Heart (tissue), 3 donors: ENCODE measurements around a stretch of chr2.

GRCh38 chr2:232748877-232749287, 27.5 kb downstream of the KCNJ13 start:
- RAMPAGE, long total RNA, 2 experiments, result no peak in any of the 2 experiments

DNA sequence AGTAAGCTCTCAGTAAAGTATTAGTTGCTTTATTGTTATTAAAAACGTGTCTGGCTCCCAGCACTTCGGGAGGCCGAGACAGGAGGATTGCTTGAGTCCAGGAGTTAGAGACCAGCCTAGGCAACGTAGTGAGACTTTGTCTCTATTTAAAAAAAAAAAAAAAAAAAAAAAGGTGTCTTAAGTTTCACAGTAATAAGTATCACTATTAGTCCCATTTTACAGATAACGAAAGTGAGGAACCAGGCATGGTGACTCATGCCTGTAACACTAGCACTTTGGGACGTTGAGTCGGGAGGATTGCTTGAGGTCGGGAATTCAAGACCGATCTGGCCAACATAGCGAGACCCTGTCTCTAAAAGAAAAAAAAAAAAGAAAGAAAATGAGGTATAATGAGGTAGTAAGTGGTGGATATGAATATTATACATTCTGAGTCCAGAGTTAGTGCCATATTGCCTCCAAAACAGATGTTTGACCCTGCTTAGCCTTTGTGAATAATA, 2.6 kb downstream of the KCNJ13 start:
- RAMPAGE, long total RNA, 2 experiments, result no peak in any of the 2 experiments

- RAMPAGE, long total RNA, 2 experiments, result no peak in any of the 2 experiments
Observed at GRCh38 chr2:232812199-232812676, 35.9 kb upstream of the KCNJ13 start.

- RAMPAGE, long total RNA, 2 experiments, result no peak in any of the 2 experiments
Observed at GRCh38 chr2:232875915-232876289, 5.8 kb downstream of the SNORC start.

GRCh38 chr2:232876290-232877045, 6.4 kb downstream of the SNORC start:
- RAMPAGE, long total RNA, 2 experiments, result no peak in any of the 2 experiments

GRCh38 chr2:232899070-232899581, 29.1 kb downstream of the SNORC start:
- RAMPAGE, long total RNA, 2 experiments, result no peak in any of the 2 experiments

GRCh38 chr2:232928057-232928622, 58.1 kb downstream of the SNORC start:
- RAMPAGE, long total RNA, 2 experiments, result no peak in any of the 2 experiments

DNA sequence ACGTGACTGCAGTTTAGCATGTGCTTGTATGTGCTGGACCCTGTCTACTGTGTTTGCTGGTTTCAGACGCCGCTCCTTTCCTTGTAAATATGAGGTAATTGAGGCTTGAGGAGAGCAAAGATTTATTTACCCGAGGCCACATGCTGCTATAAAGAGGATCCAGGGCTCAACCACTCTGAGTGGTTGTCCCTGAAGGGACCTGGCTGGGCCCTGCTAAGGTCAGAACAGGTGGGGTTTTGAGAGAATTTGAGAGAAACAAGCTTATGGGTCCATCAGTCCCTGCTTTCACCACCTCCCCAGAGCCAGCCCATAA, 57.1 kb downstream of the NGEF start:
- RAMPAGE, long total RNA, 2 experiments, result no peak in any of the 2 experiments

DNA sequence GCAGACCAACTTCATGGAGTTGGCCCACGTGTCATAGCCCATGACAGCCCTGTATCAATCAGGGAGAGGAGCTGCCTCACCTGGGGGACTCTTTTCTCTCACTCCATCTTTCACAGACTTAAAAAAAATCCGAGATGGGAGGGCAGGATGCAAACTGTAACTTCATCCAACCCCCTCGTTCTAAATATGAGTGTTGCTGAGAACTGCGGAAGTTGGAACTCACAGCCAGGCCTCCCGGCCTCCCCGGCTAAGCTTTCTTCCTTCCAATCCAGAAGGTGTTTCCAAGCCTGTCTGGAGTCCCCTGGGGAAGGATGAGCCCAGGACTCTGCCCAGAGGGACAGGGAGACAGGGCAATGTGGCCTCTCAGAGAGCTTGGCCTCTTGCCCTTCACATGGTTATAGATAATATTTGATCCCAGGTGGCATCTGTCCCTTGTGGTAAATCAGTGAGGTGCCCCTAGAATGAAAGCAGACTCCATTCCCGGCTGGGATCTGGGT, 22.5 kb downstream of the INPP5D start:
- RAMPAGE, long total RNA, 2 experiments, result no peak in any of the 2 experiments

GRCh38 chr2:233088913-233089360, 28.8 kb downstream of the INPP5D start:
- RAMPAGE, long total RNA, 2 experiments, result no peak in any of the 2 experiments

DNA sequence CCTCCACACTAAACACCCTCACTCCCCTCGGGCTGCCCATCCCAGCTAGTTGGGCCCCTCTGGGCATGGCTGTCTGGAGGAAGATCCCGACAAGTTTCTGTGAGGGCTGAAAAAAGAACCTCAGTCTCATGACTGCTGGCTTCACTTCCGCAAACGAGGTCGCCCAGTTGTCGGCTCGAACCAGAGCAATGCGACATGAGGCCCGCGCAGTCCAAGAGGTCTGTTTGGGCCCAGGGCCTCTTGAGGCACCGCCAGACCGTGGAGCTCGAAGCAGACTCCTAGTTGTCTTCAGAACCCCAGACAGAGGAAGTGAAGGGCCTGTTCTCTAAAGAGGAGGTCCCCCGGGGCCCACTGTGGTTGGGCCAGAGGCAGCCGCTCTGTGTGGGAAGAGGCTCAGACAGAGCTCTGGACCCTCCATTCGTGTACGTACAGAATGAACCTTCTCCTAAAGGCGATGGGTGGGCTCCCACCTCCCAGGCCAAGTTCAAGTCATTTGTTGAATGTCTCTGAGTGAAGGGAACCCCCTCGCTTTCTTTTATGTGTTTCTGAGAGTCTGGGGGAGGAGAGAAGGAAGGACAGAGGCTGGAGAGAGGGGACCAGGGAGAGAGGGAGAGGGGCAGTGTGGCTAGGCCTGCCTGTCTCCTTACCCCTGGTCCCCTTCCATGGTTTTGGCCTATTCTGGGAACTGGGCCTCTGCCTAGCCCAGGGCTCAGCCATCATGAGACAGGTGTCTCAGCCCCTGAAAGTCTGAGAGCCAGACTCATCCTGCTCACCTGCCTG, 64.7 kb downstream of the INPP5D start:
- RAMPAGE, long total RNA, 2 experiments, result no peak in any of the 2 experiments

- RAMPAGE, long total RNA, 2 experiments, result no peak in any of the 2 experiments
Observed at GRCh38 chr2:233153608-233154263, 93.6 kb downstream of the INPP5D start.

- RAMPAGE, long total RNA, 2 experiments, result no peak in any of the 2 experiments
Observed at GRCh38 chr2:233164315-233165007, 87.0 kb upstream of the ATG16L1 start.

- RAMPAGE, long total RNA, 2 experiments, result no peak in any of the 2 experiments
Observed at GRCh38 chr2:233191304-233192019, 60.0 kb upstream of the ATG16L1 start.

DNA sequence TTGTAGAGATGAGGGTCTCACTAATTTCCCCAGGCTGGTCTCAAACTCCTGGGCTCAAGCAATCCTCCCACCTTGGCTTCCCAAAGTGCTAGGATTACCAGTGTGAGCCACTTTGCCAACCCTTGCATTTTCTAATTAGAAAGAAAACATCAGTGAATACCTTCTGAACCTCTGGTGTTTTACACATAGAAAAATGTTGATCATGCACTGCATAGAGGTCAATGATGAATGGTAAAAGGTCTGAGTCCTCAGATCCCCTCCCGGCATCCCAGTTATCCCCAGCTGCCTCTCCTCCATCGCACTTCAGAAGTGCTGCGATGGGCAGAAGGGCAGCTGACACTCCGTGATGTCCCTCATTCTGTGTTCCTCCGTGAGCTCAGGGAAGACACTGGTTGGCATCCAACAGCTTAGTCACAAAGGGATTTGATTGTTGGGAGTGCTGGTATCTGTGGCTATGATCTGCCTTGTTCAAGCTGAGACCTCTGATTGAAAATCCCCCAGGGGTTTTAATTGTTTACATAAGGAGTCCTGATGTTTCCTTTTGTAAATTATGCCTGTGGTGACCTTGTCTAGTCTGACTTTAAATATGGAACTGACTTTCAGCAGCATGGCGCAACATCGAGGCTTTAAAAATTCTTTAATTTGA, 19.0 kb upstream of the SAG start:
- RAMPAGE, long total RNA, 2 experiments, result no peak in any of the 2 experiments

GRCh38 chr2:233356486-233357393, 2.4 kb downstream of the DGKD start:
- RAMPAGE, long total RNA, 2 experiments, result no peak in any of the 2 experiments

DNA sequence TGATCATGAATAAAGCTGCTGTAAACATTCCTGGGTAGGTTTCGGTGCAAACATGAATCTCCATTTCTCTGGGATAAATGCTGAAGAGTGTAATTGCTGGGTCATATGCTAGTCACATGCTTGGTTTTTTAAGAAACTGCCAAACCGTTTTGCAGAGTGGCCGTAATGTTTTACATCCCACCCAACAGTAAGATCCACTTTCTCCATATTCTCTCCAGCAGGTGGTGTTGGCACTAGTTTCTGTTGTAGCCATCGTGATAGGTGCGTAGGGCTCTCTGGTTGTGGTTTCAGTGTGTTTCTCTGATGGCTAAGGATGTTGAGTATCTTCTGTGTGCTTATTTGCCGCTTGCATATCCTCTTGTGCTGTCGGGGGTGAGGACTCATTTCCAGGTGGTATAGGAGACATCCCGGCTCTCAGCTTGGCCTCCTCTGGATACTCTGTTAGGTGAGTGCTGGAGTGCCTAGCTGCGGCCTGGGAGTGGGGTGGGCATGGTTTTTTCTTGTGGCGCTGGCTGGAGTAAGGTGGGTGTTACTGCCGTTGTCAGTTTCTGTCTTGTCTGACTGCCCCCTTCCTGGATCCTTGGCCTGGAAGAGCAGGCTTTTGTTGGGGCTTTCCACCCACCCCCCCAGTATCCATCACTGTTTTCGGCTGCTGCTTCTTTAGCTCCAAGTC, 69.0 kb downstream of the DGKD start:
- RAMPAGE, long total RNA, 2 experiments, result no peak in any of the 2 experiments

DNA sequence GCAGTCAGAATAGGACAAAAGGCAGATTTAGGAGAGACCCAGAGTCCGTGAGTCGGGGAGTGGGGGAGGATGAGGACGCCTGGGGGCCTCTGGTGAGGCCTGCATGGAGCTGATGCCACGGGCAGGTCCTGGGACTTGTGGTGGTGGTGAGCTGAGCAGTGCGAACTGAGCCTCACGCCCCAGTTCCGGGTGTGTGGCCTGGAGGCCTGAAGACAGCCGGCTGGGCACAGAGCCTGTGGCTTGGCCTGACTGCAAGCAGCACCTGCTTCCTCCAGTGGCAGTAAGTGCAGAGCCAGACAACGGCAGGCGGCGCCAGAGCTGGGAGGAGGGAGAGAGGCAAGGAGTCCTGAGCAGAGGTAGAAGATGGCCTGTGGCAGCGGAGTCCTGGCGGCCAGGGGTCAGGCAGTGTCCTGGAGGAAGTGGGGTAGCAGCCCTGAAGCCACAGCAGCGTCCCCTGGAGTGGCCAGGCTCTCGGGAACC, 86.2 kb downstream of the USP40 start:
- RAMPAGE, long total RNA, 2 experiments, result no peak in any of the 2 experiments

- RAMPAGE, long total RNA, 2 experiments, result no peak in any of the 2 experiments
Observed at GRCh38 chr2:233693031-233693492, 372 bp downstream of the UGT1A6 start.

DNA sequence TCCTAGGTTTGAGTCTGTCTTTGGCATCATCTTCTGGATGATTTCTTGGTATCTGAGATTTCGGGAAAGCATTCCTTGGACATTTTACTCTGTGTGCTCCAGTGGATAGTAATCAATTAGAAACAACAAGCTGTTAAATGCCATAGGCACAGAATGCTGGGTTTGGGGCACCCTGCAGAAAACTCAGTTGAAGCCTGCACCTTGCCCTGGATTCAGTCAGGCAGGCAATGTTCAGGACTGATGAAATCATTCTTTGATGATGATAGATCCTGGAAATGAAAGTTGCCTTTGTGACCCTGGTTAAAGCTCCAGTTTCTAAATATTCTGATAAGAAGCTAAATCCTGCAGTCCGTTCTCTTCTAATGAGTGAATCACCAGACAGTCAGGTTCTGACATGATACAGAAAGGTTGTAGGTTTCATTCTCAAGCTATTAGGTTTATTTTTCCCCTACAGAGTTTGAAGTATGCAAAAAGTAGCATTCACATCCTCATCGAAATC, 1.3 kb downstream of the UGT1A1 start:
- RAMPAGE, long total RNA, 2 experiments, result no peak in any of the 2 experiments